ENCODE measurements around the gene H3-3A.

DNA sequence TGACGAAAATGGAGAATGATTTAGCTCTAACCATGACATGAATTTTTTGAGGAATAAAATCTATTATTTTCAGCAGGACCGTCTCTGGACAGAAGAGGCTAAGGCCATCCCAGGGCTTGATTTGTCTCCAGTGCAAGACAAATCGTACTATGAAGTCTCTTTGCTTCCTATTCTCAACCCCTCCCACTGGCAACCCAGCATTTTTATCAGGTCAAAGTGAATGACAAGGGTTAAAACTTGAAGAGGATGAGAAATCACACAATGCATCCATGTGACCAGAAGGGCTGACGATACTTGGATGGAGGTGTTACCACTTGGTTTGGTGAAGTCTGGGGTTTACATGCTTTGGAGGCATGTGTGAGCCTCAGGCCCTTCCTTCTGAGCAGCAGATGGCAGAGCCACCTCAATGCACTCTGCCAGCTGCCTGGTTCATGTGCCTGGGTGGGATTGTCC lies 51.8 kb upstream of the CNIH3 start:
- PRO-cap, result no peak

DNA sequence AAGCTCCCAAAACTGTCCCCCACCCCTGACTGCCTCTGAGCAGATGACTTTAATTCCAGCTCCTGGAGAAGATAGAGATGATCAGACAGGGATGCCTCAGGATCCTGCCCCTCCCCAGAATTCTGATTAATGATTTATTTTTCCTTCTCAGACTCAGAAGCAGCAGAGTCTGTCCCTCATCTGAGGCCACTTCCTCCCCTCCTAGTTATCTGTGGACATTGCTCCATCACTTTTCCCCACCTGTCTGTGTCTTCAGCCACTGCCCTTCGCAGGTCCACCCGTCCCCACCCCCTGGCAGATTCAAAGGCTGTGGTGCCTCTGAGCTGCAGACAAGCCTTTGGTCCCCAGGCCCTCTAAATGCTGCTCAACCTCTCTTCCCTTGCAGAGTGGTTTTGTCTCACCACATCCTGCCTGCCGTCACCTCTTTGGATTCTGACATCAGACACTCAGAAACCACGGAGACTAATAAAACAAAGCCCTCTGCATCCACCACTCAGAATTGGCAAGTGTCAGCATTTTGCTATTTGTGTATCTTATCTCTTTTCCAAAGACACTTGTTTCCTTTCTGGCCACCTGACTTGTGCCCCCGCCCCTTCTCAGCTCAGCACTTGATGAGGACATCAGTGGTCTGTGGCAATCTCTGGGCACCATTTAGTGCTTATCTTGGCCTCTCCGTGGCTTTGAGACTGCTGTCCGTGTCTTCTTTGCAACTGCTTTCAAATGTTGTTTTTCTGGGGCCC lies 7.6 kb downstream of the CNIH3 start:
- PRO-cap, result no peak

DNA sequence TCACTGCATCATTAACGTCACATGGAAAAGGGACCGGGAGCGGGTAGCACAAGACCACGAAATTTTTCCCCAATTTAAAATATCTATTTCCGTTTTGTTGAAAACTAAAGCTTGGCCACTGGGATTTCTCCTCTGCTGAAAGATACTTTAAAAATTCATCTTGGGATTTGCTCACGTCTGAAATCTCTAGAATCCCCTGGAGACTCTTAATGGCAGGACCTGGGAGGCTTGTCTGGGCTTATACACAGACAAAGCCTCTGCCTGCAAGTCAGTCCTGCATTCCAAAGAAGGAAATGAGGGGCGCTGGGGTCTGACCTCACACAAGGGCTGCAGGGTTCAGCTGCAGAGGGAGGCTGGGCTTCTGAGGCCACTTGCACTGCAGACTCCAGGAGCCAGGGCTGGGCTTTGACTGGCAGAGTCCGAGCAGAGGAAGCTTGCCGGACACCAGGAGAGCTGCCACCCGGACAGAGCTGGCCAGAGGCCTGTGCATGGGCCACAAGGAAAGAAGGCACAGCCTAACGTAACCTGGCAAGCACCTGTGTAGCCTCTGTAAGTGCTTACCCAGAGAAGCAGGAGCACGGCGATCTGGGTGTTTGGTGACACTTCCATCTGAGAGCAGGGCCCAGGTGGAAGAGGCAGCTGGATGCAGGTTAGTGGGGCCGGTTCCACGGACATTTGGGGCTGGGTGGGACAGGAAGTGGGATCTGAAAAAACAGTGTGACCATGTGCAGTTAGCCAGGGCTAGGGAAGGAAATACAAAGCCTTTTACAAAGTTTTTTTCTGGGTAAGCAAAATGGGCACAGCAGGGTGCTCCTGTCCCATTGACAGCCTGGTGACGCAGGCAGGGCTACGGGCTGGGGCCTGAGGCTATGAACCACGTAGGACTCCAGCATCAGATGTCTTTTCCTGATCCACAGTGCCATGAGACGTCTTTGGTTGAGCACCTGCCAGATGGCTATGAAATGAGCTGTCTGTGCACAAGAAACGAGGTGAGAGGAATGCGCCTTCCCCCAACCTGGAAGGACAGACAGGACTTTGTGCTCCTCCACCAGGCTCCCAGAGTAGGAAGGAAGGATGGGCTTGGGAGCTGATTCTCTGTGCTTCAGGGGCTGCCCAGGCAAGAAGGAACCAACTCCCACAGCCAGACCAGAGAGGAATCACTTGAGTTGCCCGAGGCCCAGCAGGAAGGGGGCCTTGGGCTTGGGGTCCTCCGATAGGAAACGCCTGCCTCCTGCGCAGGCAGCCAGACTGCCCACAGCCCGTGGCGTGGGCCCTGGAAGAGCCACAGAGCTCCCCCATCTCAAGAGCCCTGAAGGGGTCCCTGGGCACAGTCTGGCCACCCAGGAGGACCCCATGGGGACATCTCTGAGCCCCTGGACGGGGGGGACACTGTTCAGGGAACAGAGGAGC lies 37.3 kb upstream of the LBR start:
- PRO-cap, result no peak

DNA sequence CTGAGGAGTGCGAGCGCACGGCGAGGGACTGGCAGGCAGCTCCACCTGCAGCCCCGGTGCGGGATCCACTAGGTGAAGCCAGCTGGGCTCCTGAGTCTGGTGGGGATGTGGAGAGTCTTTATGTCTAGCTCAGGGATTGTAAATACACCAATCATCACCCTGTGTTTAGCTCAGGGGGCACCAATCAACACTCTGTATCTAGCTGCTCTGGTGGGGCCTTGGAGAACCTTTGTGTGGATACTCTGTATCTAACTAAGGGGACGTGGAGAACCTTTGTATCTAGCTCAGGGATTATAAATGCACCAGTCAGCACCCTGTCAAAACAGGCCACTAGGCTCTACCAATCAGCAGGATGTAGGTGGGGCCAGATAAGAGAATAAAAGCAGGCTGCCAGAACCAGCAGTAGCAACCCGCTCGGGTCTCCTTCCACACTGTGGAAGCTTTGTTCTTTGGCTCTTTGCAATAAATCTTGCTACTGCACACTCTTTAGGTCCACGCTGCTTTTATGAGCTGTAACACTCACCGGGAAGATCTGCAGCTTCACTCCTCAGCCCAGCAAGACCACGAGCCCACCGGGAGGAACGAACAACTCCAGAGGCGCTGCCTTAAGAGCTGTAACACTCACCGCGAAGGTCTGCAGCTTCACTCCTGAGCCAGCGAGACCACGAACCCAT lies 45.4 kb upstream of the LBR start:
- PRO-cap, result no peak

GRCh38 chr1:225649507-225650068 lies 3.3 kb downstream of the ENAH start:
- PRO-cap, result no peak

DNA sequence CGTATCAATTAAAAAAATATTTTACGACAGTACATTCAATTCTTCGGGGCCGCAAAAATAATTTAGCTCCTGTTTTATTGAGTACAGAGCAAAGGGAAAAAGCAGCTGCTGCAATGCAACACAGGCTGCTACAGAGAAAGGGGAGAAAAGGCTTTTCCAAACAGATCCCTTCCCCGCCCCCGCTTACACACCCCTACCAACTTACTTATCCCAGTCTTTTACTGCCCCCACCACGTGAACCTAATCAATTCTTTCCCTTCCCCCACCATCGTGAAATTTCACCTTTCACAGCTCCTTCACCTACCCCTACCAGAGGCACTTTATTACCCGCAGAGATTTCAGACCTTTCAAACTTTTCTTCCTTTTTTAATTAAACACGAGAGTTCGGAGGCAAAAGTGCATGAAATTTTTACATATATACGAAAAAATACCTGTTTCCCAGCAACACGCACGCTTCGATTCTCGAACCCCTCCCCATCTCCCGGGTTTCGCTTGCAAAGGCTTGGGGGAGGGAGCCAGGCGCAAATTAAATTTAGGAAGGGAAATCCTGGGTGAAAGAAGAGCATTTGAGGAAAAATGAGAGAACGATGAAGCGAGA lies 937 bp downstream of the ENAH start:
- PRO-cap, result bidirectional peak, plus-strand start outside the sequence, minus-strand start at position 479 of the sequence

GRCh38 chr1:225691208-225691717 lies 38.3 kb upstream of the ENAH start:
- PRO-cap, result unidirectional peak, plus-strand start at chr1:225691629

DNA sequence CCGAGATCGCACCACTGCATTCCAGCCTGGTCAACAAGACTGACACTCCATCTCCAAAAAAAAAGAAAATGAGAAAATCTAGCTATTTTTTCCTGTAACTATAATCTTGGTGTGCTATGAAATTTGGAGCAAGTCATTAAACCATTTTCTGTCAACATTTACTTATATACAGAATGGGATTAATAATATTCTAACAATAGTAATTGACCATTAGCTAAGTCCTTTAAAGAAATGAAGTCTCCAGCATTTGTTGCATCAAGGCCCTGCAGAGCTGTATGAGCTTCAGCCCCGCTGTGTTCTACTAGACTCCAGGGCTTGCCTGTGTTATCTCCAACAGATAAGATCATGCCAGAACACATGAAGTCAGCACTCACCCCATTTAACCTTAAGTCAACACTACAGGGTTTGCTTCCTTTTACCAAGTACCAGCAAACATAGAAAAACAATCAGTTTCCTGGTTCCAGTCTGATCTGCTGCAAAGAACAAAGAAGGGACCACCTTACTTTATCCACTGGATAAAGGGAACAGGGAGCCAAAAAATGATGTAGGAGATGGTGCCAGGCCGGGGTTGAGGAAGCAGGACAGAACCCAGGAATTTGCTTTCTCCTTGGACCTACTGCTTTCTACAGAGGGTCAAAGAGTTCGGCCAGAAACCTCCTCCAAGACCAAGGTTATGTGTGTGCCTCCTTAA lies 41.2 kb upstream of the ENAH start:
- PRO-cap, result no peak

DNA sequence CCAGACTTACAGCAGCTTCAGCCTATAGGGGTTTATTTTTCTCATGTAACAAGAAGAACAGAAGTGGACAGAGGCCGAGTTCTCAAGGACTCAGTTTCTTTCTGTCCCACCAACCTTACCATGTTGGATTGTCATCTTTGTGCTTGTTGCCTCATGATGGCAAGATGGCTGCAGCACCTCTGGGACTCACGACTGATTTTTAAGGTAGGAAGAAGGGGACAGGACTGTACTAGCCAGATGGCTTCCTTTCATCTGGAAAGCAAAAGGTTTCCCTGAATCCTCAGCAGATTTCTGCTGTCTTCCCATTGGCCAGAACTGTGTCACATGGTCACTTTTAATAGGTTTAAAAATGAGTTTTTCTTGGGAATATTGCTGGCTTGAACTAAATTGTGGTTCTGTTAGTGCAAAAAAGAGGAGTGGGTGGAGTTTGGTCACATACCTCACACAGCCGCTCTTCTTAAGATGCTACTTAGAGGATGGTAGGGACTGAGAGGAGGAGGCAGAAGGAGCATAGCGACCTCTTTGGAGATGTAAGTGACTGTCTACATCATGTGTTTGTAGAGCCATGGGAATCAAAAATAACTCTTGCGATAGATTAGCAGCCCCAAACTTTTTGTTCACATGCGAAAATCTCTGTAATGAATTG lies 48.1 kb upstream of the ENAH start:
- PRO-cap, result bidirectional peak, plus-strand start at position 472 of the sequence, minus-strand start at position 254 of the sequence

DNA sequence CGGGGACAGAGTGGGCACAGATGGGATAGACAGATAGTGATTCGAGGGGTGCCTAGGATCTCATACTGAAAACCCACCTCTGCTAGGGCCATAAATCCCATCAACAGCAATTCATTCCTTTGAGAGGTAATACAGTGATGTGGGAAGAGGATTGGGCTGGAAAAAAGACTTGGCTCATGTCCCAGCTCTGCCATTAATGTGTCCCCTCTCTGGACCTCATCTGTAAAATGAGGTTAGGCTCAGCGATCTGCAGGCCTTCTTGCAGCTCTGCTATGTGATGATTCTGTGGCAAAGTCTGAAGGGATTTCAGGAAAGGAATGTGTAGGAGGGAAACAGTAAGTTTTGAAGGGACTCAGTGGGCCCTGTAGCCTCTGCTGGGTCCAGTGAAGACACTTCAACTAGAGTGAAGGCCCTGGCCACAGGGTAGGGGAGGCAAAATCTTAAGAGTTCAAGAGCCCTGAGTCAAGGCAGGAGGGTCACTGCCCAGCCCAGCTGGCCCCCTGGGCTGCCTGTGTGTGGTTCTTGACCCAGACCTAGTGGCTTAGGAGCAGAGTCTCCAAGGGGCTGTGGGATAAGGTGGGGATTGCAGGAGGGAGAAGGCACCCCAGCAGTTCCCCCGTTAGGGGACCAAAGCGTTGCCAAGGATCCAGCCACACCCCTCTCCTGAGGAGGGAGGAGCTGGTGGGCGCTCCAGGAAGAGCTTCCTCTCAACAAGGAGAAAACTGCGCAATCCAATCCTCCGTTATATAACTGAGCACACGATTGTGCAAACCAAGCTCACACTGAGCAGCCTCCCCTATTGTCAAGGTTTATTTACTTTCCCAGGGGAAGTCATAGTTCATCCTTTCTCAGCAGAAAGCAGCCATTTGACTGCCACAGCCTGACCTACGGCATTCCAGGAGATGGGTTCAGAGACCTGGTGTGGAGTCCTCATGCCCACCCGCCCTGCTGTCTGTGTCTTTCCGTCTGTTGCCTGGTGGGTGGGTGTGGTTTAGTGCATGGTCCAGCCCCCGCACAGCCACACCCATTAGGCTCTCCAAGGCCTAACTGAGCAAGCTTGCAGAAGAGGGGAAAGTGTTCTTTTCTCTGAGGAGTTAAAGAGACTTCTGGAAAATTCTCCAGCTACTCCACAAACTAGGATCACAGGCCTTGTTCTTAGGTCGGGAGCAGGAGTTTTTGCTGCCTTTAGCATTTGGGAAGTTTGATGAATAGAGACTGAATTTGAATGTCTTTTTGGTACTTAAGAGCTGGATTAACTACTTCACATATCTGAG lies 3.3 kb downstream of the EPHX1 start:
- PRO-cap, result no peak

DNA sequence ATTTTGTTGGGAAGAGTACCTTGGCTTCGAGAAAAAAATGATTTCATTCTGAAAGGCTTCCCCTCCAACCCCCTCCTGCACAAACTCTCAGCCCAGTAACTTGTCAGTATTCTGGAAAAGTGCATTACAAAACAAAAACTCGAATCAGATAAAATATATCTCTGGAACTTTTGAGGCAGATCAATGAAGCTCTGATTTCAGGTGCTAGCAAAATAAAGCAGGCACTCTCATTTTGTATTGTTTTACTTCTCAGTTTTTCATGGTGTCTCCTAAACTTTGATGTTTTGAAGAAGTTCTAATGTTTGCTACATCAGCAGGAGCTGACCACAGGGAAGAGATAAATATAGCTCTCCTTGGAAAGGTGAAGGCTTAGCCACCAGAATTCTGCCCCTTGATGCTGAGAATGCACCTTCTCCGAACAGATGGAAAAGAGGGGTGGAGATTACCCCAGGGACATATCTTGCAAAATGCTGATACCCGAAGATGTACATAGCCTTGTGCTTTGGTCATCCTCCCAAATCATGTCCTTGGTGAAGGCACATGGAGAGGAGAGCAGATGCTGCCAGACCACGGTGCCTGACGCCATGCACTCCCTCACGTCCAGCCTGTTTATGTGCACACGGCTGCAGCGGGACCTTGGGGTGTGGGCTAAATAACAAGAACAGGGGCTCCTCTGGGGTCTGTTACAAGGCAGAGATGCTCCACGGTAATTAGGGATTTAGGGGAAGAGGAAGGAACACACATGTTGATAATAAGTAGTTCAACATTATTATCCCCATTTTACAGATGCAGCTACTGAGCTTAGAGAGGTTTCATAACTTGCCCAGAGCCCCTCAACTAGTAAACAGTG lies 12.6 kb downstream of the EPHX1 start:
- PRO-cap, result no peak

DNA sequence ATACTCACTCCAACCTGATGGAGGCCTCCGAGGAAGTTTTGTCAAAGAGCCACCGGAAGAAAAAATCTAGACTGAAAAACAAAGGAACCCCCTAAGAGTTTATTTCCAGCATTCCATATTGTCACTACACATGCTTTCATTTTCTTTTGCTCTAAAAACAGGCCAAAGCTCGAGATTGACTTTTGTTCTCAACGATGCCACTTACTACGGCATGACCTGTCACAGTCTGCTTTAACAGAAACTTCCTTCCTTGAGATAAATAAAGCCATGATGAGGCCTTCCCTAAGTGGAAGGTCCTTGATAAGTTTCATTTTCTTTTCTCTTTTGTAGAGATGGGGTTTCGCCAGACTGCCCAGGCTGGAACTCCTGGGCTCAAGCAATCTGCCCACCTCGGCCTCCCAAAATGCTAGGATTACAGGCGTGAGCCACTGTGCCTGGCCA lies 26.3 kb downstream of the TMEM63A start:
- PRO-cap, result no peak

DNA sequence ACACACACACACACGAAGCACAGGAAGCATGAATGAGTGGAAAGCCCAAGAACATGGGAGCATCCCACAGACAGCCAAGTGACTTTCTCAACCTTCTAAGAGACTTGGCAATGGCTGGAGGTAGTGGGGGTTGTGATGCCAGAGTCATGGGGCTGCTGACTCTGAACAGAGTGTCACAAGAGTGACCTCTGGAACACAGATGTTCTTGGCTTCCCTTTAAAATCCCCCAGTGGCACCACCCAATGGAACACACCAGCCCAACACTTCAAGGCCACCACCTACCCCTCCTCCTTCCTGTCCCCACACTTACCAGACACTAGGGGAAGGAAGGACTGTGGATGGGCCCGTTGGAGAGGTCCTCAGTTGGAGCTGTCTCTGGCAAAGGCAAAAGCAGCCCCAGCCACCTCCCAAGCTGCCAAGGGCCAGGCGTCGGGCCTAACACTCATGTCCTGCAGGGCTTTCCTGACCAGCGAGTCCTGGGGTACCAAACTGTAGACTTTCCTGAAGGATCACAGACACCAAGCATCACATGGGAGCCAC lies 3.2 kb downstream of the TMEM63A start:
- PRO-cap, result no peak

- PRO-cap, result no peak
Observed at GRCh38 chr1:225891131-225891846, 2.3 kb upstream of the LEFTY1 start.

DNA sequence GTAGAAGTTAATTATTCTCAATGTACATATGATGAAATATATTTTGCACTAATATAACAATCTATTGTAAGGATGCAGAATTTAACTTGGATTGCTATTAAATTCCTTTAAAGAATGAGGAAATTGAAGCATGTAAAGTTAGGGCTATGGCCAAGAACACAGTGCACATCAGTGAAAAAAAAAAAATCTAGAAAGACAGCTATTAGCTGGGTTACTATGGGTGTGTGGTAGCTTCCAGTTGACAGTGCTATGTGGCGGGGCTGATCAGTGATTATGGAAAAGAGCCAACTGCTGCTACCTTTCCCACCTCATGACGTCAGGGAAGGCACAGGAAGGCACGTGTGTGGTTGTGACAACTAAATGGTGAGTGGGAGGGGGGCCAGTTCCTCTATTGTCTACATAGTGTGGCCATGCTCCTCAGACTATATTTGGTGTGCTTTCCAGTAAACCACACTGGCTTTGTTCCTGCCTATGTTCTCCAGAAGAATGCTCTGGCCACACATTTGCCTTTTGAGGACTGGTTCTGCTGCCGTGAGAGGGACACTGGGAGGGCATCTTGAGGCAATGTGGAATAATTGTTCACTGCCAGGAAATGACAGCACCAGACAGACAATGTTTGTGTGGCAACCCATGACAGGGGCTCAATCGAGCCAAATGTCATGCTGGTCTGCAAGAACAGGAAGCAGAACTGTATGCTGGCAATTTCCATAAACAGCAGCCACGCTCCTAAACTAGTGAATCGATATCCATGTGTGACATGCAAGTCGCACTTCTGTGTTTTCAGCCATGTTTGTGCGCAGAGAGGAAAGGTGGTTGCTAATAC lies 2.9 kb upstream of the SDE2 start:
- PRO-cap, result no peak

DNA sequence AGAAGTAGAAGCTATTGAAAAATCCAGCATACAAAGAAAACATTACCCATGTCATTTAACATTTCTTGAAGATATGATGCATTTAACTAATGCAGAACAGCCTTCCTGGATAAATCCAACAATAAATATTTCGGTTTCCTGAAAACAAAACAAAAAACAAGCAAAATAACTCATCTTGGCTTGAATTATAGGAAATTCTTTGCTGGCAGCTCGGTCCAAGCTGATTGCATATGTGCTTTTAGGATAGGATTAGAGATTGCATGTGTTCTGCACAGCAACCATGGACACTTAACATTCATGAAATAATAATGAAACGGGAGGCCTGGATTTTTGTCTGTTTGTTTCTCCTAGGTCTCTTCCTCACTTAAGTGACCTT lies 1.6 kb upstream of the H3-3A start:
- PRO-cap, result no peak

- PRO-cap, result bidirectional peak, plus-strand start at chr1:226062721, minus-strand start at chr1:226062493; unidirectional peak, plus-strand start at chr1:226062863
Observed at GRCh38 chr1:226062595-226062918, at the start of gene H3-3A. H3-3A (plus strand) TSS chr1:226062716.

DNA sequence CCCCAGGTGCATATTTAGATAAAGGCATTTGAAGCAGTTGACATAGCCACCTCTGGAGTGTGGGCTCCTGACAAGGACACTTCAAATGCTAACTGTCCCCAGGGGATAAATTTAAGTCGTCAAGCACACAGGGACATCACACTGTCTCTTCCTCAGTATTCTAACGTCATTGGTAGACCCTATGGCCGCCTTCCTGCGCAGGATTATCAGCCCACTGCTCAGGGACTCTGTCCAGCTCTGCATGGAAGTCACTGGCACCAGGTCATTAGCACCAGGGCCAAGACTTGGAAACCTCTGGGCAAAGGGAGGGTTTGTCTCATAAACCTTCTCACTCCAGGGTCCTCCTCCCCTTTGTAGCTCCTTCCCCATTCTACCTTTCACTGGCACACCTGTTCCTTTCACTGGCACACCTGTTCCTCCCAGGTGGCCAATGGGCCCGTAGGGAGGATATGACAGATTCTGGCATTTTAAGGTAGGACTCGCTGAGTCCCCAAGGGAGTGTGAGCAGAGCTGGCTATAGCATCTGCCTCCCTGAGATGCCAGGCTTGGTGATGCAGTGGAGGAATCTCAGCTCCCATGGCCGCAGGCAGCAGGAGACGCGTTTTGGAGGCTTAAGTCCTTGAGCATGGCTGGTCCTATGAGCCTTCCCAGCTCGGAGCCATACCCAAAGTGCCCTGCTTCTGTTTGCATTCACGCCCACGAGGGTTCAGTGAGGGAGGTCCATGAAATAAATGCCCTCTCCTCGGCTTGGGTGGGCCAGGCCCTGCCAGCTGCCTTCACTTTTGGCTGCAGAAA lies 49.0 kb downstream of the H3-3A start:
- PRO-cap, result no peak

- PRO-cap, result unidirectional peak, plus-strand start at chr1:226122067; bidirectional peak, plus-strand start at chr1:226122133, minus-strand start at chr1:226122129
Observed at GRCh38 chr1:226122033-226122224, 59.4 kb downstream of the H3-3A start.

- PRO-cap, result no peak
Observed at GRCh38 chr1:226209198-226210045, 14.0 kb upstream of the MIXL1 start.